SJCRH30 (cell line): ENCODE measurements around a stretch of chr14.

DNA sequence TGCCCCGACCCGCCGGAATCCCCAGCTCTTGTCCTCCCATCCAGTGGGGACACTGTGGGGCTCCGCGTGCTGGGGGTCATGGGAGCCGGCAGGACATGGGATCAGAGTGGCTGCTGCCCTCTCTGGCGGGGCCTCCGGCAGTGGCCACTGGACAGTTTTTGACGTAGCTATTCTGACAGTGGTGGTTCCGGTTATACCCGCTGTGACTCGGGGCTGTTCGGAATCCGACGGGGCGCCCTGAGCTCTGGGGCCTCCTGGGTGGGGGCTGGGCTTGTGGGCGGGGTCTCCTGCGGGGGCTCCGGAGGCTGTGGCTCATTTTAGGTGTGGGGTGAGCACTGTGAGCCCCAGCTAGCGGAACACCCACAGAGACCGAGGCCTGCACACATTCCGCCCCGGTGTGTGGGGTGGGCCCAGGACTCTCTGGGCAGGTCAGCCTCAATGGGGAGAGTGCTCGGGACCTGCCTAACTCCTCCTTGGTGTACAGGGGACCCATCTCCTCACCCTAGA lies 374.1 kb downstream of the TMEM121 start:
- RAMPAGE, long total RNA, result no peak

GRCh38 chr14:106012135-106012729 lies 485.8 kb downstream of the TMEM121 start:
- RAMPAGE, long total RNA, result no peak

GRCh38 chr14:106108368-106108590 lies 581.9 kb downstream of the TMEM121 start:
- RAMPAGE, long total RNA, result no peak

GRCh38 chr14:106129746-106130237 lies 603.4 kb downstream of the TMEM121 start:
- RAMPAGE, long total RNA, result no peak

- RAMPAGE, long total RNA, result no peak
Observed at GRCh38 chr14:106153875-106154396, 627.6 kb downstream of the TMEM121 start.

GRCh38 chr14:106622677-106622953 lies 1096.2 kb downstream of the TMEM121 start:
- RAMPAGE, long total RNA, result no peak

DNA sequence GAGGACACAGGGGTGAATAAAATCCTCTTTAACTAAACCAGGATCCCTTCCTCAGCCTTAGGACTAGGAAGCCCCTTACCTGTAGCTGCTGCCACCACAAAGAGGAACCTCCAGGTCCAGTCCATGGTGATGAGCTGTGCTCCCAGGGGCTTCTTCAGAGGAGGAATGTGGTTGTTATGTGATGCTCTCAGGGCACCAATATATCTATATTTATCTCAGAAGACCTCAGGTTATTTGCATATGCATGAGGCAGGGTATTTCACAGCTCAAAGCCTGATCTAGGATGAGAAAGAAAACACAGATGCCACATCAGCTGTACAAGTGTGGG lies 1188.6 kb downstream of the TMEM121 start:
- RAMPAGE, long total RNA, result no peak

DNA sequence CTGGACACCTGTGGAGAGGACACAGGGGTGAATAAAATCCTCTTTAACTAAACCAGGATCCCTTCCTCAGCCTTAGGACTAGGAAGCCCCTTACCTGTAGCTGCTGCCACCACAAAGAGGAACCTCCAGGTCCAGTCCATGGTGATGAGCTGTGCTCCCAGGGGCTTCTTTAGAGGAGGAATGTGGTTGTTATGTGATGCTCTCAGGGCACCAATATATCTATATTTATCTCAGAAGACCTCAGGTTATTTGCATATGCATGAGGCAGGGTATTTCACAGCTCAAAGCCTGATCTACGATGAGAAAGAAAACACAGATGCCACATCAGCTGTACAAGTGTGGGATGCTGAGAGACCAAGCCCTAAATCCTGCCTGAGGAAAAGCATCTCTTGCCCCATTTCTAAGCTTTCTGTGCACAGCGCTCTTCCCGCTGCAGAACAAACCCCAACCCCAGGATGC lies 1236.0 kb downstream of the TMEM121 start:
- RAMPAGE, long total RNA, result no peak

DNA sequence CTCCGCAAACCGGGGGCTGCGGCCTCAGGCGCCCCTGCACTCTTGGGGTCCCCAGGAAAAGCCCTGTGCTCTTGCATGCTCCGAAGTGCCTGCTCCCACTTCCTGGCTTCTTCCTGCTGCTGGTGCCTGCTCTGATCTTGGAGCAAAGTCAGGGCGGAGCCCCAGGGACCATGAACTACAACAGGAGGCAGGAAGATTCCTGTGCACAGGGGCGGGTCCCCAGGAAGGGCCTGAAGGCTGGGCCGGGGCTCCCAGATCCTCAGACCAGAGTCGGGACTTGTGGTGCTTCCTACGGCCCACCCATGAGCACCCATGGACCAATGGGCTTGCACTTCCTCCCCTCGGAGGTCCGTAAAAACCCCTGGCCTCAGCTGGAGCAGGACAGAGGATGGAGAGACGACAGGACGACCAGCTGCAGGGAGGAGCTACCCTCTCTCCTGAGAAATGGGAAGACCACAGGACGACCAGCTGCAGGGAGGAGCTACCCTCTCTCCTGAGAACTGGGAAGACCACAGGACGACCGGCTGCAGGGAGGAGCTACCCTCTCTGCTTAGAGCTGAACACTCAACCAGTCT lies 1287.1 kb downstream of the TMEM121 start:
- RAMPAGE, long total RNA, result no peak